Spinal cord (tissue), 3 donors: ENCODE data around the genes TSG101, TMEM86A, MRGPRX2 and ZDHHC13.

GRCh38 chr11:18396800-18397066 is 2.4 kb downstream of the LDHA start:
- PRO-cap, result no peak
- RAMPAGE, long total RNA, result no peak

DNA sequence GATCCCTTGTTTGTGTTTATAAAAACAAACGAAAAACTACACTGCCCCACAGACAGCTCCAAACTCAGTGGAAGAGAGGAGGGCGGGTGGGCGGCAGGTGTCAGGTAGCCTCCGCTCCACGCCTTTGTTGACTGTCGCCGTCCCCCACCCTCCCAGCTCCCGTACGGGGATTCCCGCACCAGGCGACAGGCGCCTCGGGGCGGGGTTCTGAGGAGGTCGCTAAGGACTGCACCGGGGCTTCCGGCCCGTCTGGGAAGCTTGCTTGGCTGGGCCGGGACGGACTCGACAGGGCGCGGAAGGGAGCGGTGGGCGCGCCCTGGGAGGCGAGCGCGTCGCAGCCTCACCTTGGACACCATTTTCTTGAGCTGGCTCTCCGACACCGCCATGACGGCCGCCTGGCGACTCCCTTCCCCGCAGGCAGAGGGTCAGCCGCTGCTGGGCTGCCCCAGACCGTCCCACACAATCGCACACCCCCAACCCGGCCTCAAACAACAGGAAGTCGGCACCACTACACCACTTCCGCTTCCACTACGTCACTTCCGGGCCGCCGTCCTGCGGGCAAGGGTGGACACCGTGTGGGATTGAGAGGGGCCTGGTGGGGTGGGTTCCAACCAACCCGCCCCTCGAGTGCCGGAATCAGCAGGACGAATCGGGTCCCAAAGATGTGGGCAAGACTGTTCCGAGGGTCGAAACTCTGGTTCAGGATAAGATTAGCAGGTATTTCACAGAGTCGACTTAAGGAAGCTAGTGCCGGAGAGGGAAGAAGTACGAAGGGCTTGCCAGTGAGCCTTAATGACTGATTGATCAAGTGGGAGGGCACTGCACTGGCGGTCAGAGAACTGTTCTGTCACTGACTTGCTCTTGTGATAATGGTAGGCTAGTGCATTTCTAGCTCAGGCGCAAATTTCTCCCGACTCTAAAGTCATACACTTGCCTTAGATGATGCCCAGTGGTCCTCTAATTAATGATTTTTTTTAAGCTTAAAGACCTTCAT is at the start of gene TSG101:
Gene TSG101 (minus strand): TSS at position 512 of the 994 bp plus-strand sequence.
- PRO-cap, result no peak
- RAMPAGE, long total RNA, result start-site peak on the plus strand centred at position 572 of the sequence, 78 bp wide, 8 and 24 reads in 2 replicates

- PRO-cap, result no peak
- RAMPAGE, long total RNA, result no peak
Observed at GRCh38 chr11:18615435-18616393, 16.1 kb downstream of the MISFA start.

- PRO-cap, result no peak
- RAMPAGE, long total RNA, result no peak
Observed at GRCh38 chr11:18654726-18655049, 20.5 kb upstream of the SPTY2D1 start.

DNA sequence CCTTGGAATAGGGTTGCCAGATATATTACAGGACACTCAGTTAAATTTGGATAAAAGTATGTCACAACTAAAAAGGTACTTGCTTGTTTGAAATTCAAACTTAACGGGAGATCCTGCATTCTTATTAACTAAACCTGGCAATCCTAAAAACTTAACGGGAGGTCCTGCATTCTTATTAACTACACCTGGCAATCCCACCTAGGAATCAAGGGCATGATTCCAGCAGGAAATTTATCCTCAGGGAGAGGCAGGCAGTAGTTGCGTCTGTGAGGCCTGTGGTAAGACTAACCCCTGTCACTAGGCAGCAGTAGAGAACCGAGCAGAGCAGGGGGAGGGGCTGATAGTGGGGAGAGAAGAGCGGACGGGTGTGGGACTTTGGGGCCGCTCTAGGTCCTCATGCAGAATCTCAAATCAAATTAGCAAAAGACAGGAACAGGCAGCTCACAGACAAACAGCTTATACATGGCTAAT is 30.2 kb upstream of the TMEM86A start:
- PRO-cap, result no peak
- RAMPAGE, long total RNA, result no peak

GRCh38 chr11:18698340-18699562 is at the start of gene TMEM86A:
Gene TMEM86A, plus strand, starts transcription at chr11:18698779.
- PRO-cap, result no peak
- RAMPAGE, long total RNA, result no peak

GRCh38 chr11:19060442-19060927 is at the start of gene MRGPRX2:
Gene MRGPRX2, minus strand, starts transcription at chr11:19060717.
- PRO-cap, result no peak
- RAMPAGE, long total RNA, result no peak

DNA sequence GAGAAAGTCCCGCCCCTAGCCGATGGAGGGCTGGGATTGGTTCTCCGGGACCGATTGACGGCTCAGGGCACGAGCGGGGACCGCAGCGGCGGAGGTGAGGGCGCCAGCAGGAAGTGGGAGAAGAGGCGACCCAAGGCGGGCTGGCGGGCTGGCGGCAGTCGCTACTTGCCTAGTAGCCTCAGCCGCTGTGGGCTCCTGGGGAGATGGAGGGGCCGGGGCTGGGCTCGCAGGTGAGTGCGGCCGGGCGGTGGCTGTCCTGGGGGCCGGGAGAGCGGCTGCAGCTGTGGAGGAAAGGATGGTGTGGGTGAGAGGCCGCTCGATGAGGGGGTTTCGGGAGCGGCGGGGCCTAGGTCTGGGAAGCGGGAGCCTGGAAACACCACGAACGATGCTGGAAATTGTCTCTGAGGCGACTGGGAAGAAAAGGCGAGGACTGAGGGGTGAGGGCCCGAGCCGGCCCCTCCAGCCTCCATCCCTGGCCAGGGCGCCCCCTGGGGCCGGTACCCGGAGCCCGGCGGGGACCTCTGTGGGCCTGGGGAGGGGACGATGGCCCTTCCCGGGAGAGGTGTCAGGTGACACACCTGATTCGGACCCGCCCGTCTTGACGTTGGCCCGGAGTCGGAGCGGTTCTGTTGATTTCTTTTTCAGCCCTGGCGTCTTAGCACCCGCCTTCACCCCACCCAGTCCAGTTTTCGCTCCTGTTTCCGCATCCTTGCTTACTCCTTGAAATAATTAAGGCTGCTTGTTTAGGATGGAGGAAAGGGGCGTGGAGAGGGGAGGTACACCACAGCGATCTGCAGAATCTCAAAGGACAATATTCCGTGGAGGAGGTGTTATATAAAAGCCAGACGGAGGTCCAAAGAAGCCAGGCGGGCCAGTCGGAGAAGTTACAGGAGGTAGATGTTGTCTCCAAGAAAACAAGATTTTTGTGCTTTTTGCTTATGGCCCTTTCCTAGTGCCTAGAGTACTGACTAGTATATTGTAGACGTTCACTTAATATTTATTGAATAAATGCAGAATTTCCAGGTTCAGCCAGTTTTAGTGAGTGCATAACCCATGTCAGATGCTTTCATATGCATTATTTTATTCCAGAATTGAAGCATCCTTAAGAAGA is at the start of gene ZDHHC13:
Gene ZDHHC13 (plus strand): TSS at position 122 of the 1,111 bp plus-strand sequence.
- PRO-cap, result no peak
- RAMPAGE, long total RNA, result no peak

- PRO-cap, result no peak
- RAMPAGE, long total RNA, result no peak
Observed at GRCh38 chr11:19234464-19235254, 6.1 kb downstream of the E2F8 start.

DNA sequence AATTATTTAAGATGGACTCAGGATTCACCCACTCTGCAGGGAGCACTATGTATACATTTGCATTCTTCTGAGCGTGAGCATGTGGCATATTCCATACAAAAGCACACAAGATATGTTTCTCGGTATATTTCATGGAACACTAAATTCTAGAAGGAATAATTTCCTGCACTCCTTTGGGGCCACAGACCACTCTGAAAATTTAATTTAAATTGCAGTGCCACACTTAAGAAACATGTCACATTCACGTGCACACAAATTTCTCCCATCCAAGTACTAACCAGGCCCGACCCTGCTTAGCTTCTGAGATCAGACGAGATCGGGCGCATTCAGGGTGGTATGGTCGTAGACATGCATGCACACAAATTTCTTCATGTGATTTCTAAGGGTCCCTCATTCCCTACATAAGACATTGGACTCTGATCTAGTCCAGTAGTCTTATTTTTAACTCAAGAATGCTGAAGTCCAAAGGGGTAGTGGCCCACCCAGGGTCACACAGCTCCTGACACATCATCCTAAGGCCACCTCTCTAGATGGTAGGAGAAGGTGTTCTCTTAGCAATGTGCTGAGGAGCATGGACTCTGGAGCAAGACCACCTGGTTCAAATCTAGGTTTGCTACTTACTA is 161.0 kb upstream of the E2F8 start:
- PRO-cap, result no peak
- RAMPAGE, long total RNA, result no peak

DNA sequence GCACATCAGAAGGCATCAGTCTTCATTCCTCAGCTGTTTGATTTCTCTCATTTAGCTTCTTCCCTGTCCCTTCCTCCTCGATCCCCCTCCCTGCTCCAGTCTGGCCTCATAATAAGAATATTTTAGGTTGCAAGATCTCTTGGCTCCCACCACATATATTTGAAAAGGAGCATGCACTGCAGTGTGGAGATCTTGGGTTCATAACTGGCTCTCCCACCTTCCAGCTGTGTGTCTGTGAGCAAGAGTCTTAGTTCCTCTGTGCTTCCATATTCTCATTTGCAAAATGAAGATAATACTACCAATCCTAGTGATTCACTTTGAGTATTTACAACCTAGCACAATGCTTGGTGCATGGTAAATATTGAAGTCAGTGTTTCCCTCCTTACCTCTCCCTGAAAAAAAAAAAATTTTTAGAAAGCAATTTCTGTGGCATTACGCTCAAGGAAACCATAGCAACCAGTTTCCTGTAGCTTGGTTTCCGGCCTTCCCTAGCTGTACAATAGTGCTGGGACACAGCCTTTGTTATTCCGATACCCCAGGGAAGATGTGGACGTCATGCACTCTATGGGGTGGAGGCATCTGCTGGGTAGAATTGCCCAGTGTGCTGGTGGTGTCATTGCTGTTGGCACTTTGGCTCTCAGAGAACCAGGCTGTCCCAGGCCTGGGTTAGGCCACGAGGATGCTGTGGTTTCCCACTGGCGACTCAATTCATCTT is 36.4 kb upstream of the NAV2 start:
- PRO-cap, result no peak
- RAMPAGE, long total RNA, result no peak

- PRO-cap, result no peak
- RAMPAGE, long total RNA, result no peak
Observed at GRCh38 chr11:19698362-19698705, 14.3 kb upstream of the NAV2 start.

DNA sequence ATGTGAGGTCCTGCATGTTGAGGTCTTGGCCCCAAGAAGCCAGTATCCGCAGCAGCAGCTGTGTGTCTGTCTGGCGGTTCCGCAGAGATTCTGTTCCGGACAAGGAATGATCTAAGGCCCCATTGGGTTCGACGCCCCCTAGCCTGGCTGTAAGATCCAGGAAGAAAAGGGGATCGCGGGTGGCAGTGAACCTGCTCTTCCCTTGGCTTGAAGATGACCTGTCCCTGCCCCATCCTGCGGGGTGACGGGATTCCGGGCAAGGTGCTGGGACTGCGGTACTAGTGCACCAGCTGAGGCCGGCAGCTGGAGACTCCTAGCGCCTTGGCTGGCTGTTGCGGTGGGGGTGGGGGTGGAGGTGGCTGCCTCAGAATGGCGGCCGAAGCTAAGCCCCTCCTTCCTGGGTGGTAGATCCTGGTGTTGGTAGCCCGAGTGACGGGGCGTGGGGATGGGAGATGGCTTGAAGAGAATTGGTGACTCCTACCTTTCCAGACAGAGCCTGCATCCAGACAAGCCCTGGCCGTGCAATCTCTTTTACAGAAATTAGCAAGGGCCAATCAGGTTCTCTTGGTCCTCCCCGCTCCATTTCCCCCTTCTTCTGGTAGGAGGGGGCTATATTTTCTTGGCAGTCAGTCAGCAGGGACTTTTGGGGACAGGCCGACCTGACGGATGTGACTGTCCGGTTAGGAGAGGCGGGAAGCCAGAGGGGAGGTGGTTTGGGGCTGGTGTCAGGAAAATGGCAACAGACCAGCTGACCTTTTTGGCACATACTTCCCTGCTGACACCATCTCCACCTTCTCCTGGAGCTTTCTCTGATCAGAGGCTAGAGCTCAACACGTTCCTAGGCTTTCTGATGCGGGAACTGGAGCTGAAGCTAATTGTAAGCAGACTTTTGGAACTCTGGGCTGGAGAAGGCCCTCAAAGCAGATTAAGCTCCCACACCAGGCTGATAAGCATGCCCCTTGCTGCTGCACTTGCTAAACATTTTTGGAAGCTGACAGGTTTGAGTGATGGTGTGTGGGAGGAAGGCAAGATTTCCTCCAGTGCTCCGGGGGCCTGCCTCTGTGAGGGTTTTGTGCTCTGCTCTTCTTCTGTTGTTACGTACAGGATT is 2.0 kb downstream of the NAV2 start:
- PRO-cap, result no peak
- RAMPAGE, long total RNA, result start-site peak on the minus strand centred at position 320 of the sequence, 64 bp wide, 25 and 44 reads in 2 replicates

GRCh38 chr11:19723548-19724290 is 11.1 kb downstream of the NAV2 start:
- PRO-cap, result no peak
- RAMPAGE, long total RNA, result no peak

GRCh38 chr11:19728398-19728893 is 15.8 kb downstream of the NAV2 start:
- PRO-cap, result no peak
- RAMPAGE, long total RNA, result no peak

GRCh38 chr11:19790928-19791852 is 78.6 kb downstream of the NAV2 start:
- PRO-cap, result no peak
- RAMPAGE, long total RNA, result no peak

DNA sequence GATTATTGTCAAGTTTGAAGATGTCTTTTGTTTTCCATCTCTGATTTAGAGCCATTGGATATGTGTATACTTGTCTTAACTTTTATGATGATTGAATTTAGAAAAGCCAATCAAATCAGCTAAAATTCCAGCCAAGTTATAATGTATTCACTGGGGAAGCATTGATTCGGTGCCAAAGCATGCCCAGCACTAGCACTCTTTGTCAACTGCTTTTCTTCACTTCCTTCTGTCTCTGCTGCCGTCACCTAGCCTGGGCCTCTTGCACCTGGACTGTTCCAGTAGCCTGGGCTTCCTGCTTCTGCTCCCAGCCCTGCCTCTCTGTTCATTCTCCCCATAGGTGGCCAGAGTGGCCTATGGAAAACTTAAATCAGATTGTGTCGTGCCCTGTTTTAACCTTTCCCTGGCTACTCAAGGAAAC is 80.7 kb downstream of the NAV2 start:
- PRO-cap, result no peak
- RAMPAGE, long total RNA, result no peak

GRCh38 chr11:19958383-19958955 is 201.8 kb downstream of the DBX1 start:
- PRO-cap, result no peak
- RAMPAGE, long total RNA, result no peak

- PRO-cap, result no peak
- RAMPAGE, long total RNA, result no peak
Observed at GRCh38 chr11:20079901-20080451, 80.3 kb downstream of the DBX1 start.

GRCh38 chr11:24734744-24735295 is 238.0 kb downstream of the LUZP2 start:
- PRO-cap, result no peak
- RAMPAGE, long total RNA, result no peak